Keratinocyte (primary cell): ENCODE data around the genes SNIP1 and MANEAL.

GRCh38 chr1:37479558-37479912 is 5.2 kb downstream of the ZC3H12A start:
CAGE:
- cytosol, long polyA minus RNA = no peak
- cytosol, long polyA plus RNA = no peak
- long polyA plus RNA = no peak
- nucleus, long polyA minus RNA = no peak
- nucleus, long polyA plus RNA = no peak

GRCh38 chr1:37481236-37482147 is 7.1 kb downstream of the ZC3H12A start:
CAGE:
- cytosol, long polyA minus RNA = no peak
- cytosol, long polyA plus RNA = no peak
- long polyA plus RNA = no peak
- nucleus, long polyA minus RNA = no peak
- nucleus, long polyA plus RNA = no peak

DNA sequence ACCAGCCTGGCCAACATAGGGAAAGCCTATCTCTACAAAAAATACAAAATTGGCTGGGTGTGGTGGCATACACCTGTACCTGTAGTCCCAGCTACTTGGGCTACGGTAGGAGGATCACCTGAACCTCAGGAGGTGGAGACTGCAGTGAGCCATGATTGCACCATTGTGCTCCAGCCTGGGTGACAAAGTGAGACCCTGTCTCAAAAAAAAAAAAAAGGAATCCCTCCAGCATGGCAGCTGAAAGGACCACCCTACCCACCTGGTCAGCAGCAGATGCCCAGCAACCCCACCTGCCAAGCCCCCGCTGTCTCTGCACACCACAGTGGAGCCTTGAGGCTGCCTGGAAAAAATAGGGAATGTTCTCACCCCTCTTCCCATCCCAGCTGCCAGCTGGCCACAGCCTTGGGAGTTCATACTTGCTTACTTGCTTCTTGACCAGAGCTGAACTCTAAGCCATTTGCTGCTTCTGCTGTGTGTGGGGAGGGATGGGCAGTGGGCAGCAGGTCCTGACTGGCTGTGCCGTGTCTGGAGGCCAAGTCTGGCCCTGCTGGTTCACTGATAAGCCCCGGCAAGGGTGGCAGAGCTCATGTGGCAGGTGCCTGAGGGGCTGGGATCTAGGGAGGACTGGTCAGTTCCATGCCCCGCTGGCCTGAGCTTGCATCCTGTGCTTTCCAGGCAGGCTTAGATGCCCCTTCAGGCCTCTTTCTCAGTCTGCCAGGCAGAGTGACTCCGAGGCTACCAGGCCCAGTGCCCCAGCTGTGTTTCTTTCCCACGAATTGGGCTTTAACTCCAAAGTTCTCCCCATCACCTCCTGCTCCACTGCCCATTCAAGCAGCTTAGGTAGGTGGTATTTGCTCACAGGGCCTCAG is 10.9 kb downstream of the ZC3H12A start:
CAGE:
- cytosol, long polyA minus RNA = no peak
- cytosol, long polyA plus RNA = no peak
- long polyA plus RNA = no peak
- nucleus, long polyA minus RNA = no peak
- nucleus, long polyA plus RNA = no peak

CAGE:
- cytosol, long polyA minus RNA = no peak
- cytosol, long polyA plus RNA = no peak
- long polyA plus RNA = no peak
- nucleus, long polyA minus RNA = no peak
- nucleus, long polyA plus RNA = no peak
Observed at GRCh38 chr1:37487219-37487573, 12.8 kb downstream of the ZC3H12A start.

DNA sequence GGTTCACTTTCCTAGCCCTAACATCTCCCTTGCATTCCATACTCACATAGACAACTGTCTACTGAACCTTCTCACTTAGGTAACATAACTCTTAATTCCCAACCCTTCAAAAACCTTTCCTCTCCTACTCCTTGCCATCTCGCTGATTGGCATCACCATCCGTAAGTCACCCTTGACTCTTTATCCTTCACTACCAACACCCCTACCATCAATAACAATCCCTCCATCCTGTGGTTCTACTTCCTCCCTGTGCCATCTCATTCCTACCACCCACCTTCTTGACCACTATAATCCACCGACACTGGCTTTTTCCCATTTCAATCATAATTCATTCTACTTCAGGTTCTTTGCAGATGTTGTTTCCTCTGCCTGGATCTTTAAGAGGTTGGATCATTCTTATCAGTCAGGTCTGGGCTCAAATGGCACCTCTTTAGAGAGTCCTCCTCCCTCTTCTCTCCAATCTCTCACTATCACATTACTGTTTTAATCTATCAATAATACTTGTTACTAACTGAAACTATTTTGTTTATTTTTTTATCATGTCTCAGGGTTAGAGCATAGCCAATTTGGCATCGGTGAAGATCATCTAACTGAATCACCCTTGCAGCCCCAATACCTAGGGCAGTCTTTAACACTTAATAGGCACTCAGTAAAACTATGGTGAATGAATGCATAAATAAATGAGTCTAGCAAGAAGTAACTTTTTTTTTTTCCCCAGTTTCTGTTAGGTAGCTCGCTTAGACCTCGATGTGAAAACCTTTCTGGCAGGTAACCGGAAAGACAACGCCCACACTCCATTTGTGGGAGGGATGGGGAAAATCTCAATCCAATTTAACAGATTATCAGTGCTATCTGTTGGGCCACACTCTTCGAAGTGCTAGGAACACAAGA is 962 bp downstream of the SNIP1 start:
CAGE:
- cytosol, long polyA minus RNA = no peak
- cytosol, long polyA plus RNA = no peak
- long polyA plus RNA = no peak
- nucleus, long polyA minus RNA = no peak
- nucleus, long polyA plus RNA = no peak

DNA sequence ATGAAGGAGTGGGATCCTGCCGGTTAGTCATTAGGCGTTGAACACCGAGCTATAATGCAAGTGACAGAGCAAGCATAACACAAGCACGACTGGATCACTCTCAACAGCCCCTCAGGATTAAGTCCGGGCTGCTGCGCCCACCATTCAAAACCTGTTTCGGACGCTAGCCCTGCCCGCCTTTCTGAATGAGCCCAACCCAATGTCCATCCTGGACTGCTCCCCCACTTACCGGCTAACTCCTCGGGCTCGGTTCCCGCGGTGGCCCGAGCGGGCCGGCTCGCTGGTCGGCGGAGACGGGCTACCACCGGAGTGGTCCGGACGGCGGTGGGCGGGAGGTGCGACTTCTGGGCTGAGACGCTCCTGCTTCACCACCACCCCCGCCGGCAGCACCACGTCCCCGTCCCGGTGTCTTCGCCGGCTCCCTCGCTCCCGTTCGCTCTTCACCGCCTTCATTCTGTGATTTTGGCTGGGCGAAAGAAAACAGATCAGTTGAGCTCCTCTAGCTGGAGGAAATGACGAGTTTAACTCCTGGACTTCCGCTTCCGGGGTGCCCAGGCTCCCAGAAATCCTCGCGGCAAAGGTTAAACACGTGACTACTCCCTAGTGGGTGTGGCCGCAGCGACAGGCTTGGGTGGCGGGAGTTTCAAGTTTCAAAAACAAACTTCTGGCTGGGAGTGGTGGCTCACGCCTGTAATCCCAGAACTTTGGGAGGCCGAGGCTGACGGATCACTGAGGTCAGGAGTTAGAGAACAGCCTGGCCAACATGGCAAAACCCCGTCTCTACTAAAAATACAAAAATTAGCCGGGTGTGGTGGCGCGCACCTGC is at the start of gene SNIP1:
TSS of gene SNIP1 (minus strand) at position 517 of the 826 bp plus-strand sequence.
CAGE:
- cytosol, long polyA minus RNA = start-site peak on the minus strand centred at position 491 of the sequence, 54 bp wide, 20 reads
- cytosol, long polyA plus RNA = no peak
- long polyA plus RNA = no peak
- nucleus, long polyA minus RNA = start-site peak on the minus strand centred at position 505 of the sequence, 37 bp wide, 55 reads
- nucleus, long polyA plus RNA = start-site peak on the minus strand centred at position 509 of the sequence, 45 bp wide, 23 and 86 reads in 2 replicates

CAGE:
- cytosol, long polyA minus RNA = no peak
- cytosol, long polyA plus RNA = no peak
- long polyA plus RNA = no peak
- nucleus, long polyA minus RNA = no peak
- nucleus, long polyA plus RNA = no peak
Observed at GRCh38 chr1:37606546-37606878, 10.8 kb upstream of the GNL2 start.

CAGE:
- cytosol, long polyA minus RNA = no peak
- cytosol, long polyA plus RNA = no peak
- long polyA plus RNA = no peak
- nucleus, long polyA minus RNA = no peak
- nucleus, long polyA plus RNA = no peak
Observed at GRCh38 chr1:37793614-37794369, at the start of gene MANEAL. MANEAL (plus strand) TSS chr1:37793847.

DNA sequence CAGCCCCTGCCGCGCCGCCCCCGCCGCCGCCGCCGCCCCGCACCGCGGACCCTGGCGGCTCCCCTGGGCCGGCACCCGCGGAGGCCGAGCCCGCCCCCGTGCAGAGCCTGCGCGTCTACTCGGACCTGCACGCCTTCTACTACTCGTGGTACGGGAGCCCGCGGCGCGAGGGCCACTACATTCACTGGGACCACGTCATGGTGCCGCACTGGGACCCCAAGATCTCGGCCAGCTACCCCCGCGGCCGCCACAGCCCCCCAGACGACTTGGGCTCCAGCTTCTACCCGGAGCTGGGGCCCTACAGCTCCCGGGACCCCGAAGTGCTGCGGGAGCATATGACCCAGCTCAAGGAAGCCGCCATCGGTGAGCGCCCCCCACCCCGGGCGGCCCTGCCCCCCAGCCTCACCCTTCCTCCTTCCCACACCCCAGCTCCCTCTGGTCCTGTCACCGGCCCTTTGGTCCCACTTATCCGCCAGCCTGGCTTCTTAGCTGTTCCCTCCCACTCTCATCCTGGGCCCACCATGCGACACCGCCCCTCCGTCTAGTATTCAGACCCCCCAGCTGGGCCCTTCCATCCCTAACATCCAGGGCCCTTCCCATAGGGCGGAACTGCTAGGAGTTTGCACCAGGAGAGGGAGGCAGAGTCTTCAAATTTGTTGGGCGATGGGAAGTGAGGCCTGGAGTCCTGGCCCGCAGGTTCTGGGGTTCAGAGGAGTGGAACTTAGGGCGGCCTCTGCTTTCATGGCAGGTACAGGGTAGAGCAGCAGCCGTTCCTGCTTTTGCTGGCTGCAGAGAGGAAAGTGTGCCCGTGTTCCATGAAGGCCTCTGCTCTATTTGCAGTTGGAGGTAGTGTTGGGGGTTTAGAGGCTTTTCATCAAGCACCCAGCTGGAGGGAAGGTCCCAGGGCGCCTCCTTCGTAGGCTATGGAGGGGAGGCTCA is 992 bp downstream of the MANEAL start:
CAGE:
- cytosol, long polyA minus RNA = no peak
- cytosol, long polyA plus RNA = no peak
- long polyA plus RNA = no peak
- nucleus, long polyA minus RNA = no peak
- nucleus, long polyA plus RNA = no peak

DNA sequence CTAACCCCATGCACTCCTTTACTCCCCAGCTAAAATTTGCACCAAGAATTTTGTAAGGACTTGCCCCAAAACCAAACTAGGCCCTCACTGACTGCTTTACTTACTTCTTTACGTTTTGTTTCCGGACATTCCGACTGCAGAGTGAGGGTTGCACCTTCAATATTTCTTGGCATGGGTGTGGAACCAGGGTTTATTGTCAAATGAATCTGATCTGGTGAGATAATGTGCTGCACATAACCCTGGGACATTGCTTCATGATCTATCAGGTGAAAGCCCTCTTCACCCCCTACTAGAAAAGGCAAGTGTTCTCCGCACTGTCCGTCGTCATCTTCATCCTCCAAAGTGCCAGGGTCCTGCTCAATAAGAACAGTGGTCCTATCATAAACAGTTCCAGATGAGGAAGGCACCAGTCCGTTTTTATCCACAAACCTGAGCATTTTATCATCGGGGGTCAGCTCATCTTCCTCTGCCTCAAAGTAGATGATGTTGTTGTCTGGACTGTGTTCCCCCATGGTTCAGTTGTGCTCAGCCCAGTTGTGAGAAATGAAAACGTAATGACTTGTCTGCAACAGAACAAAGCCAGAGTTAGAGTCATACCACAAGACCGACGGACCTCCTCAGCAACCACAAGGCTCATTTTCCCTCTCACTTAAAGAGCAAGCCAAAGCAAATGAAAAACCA is 2.1 kb downstream of the MTF1 start:
CAGE:
- cytosol, long polyA minus RNA = no peak
- cytosol, long polyA plus RNA = no peak
- long polyA plus RNA = no peak
- nucleus, long polyA minus RNA = no peak
- nucleus, long polyA plus RNA = no peak

DNA sequence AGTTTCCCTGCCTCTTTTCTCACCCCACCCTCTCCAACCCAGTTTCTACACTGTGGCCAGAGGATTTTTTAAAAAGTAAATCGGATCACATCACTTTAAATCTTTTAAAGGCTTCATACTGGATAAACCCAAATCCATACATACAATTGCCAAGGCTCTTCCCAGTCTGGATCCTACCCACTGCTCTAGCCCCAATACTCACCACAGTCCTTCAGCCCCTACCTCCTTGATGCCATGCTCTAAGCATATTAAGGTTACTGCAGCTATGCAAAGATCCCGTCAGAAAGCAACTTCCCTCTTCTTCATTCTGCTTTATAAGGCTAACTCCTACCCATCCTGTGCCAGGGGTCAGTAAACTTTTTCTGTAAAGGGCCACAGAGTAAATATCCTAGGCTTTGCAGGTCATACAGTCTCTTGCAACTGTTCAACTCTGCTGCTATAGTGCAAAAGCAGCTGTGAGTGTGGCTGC is 34.2 kb upstream of the MTF1 start:
CAGE:
- cytosol, long polyA minus RNA = no peak
- cytosol, long polyA plus RNA = no peak
- long polyA plus RNA = no peak
- nucleus, long polyA minus RNA = no peak
- nucleus, long polyA plus RNA = no peak

DNA sequence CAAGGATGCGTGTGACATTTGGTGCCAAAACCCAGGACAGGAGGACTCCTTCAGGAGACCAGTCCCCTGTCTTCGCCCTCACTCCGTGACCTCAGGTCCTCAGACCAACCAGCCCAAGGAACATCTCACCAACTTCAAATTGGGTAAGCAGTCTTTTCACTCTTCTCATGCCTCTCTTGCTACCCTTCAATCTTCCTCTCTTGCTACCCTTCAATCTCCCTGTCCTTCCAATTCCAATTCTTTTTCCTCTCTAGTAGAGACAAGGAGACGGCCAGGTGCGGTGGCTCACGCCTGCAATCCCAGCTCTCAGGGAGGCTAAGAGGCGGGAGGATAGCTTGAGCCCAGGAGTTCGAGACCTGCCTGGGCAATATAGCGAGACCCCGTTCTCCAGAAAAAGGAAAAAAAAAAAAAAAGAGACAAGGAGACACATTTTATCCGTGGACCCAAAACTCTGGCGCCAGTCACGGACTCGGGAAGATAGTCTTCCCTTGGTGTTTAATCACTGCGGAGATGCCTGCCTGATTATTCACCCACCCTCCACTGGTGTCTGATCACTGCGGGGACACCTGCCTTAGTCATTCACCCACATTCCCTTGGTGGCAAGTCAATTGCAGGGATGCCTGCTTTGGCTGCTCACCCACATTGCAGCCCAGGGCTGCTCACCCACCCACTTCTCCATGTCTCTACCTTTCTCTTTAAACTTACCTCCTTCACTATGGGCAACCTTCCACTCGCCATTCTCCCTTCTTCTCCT is 38.5 kb downstream of the INPP5B start:
CAGE:
- cytosol, long polyA minus RNA = no peak
- cytosol, long polyA plus RNA = no peak
- long polyA plus RNA = no peak
- nucleus, long polyA minus RNA = no peak
- nucleus, long polyA plus RNA = no peak

GRCh38 chr1:37918961-37919441 is 27.9 kb downstream of the INPP5B start:
CAGE:
- cytosol, long polyA minus RNA = no peak
- cytosol, long polyA plus RNA = no peak
- long polyA plus RNA = no peak
- nucleus, long polyA minus RNA = no peak
- nucleus, long polyA plus RNA = no peak

DNA sequence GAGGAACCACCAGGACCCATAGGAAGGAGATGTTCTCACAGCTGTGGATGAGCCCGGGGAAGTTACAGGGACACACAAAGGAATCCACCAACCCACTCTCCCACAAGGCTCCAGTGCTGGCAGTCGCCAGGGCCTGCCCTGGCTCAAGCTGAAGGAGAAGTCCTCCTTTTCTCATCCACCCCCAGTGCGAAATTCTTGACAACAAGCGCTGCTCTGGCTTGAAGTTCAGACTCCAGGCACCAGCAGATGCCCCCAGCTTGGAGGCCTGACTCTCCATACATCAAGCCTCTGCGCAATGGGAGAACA is 4.5 kb downstream of the FHL3 start:
CAGE:
- cytosol, long polyA minus RNA = no peak
- cytosol, long polyA plus RNA = no peak
- long polyA plus RNA = no peak
- nucleus, long polyA minus RNA = no peak
- nucleus, long polyA plus RNA = no peak

CAGE:
- cytosol, long polyA minus RNA = no peak
- cytosol, long polyA plus RNA = no peak
- long polyA plus RNA = no peak
- nucleus, long polyA minus RNA = no peak
- nucleus, long polyA plus RNA = no peak
Observed at GRCh38 chr1:38425322-38425755, 378.7 kb upstream of the POU3F1 start.

GRCh38 chr1:38586976-38587294 is 272.6 kb downstream of the RRAGC start:
CAGE:
- cytosol, long polyA minus RNA = no peak
- cytosol, long polyA plus RNA = no peak
- long polyA plus RNA = no peak
- nucleus, long polyA minus RNA = no peak
- nucleus, long polyA plus RNA = no peak

DNA sequence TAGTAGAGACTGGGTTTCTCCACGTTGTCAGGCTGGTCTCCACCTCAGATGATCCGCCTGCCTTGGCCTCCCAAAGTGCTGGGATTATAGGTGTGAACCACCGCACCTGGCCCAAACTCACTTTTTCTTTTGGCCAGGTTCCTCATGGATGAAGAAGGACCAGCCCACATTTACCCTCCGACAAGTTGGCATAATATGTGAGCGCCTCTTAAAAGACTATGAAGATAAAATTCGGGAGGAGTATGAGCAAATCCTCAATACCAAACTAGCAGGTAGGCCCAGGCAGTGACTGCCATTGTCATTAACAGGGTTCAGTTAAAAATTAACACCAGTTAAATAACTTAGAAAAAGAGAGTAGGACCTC is 9.7 kb downstream of the AKIRIN1 start:
CAGE:
- cytosol, long polyA minus RNA = no peak
- cytosol, long polyA plus RNA = no peak
- long polyA plus RNA = no peak
- nucleus, long polyA minus RNA = no peak
- nucleus, long polyA plus RNA = no peak

DNA sequence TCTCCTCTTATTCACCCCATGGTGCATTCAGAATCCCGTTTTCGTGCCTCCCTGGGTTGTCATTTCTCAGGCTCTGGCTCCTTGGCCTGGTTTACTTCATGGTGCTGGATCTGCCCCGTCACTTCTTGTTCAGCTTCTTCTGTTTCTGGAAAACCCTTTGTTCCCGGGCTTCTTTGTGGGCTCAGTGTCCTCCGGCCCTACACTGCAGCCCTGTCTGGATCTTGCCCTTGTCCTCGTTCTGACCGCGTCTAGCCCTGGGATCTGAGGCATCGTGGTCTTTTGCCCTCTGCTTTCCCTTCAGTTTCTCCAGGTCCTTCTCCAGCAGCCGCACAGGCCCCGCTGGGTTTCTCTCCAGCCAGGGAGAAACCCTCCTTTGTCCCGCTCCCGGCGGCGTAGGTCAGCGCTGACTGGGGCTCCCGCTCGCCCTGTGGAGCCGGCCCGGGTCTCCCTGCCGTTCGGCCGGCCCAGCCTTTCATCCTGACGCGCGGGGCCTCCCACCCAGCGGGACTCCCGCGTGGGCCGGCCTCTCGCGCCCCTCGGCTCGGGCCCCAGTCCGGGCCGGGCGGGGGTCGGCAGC is 78.6 kb downstream of the NDUFS5 start:
CAGE:
- cytosol, long polyA minus RNA = no peak
- cytosol, long polyA plus RNA = no peak
- long polyA plus RNA = no peak
- nucleus, long polyA minus RNA = no peak
- nucleus, long polyA plus RNA = no peak

DNA sequence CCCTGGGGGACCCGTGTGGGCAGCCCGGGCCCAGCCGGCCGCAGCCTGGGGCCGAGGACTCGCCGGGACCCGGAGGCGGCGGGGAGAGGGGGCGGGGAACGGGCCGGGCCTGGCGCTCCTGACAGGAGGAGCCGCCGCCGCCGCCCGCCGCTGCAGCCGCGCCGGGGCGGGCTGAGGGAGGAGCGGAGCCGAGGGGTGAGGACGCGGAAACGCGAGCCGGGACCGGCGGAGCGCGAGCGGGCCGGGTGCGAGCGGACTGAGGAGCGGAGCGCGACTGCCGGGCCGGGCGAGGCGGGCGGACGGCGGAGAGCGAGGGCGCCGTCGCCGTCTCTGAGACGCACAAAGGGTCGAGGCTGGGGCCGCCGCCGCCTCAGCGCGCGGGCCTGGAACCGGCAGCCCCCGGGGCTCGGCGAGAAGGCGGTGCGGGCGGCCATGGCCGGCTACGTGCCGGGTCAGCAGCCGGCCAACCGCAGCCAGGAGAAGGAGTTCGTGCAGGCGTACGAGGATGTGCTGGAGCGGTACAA is 79.1 kb downstream of the NDUFS5 start:
CAGE:
- cytosol, long polyA minus RNA = no peak
- cytosol, long polyA plus RNA = no peak
- long polyA plus RNA = start-site peak on the plus strand centred at position 214 of the sequence, 91 bp wide, 243 and 113 reads in 2 replicates
- nucleus, long polyA minus RNA = start-site peak on the plus strand centred at position 222 of the sequence, 90 bp wide, 351 reads
- nucleus, long polyA plus RNA = no peak

DNA sequence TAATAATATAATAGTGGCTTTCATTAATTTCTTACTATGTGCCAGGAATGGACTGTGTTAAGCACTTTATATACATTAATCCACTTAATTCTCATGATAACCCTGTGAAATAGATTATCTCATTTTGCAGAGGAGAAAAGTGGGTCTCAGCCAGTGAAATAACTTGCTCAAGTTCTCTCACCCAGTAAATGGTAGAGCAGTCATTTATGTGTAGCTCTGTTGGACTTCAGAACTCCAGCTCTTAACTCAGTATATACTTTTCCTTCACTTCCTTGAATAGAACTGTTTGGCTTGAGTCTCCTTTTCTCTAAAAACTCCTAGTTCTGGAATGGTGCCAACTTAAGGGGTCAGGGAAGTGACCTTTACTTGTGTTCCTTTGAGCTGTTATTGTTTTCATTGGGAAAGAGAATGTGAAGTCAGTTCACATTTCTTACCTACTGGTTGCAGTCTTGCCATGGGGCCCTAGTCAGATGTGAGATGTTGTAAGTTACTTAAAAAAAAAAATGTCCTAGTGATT is 77.1 kb upstream of the MACF1 start:
CAGE:
- cytosol, long polyA minus RNA = no peak
- cytosol, long polyA plus RNA = no peak
- long polyA plus RNA = no peak
- nucleus, long polyA minus RNA = no peak
- nucleus, long polyA plus RNA = no peak